Epithelial cell of esophagus (primary cell): Measurements from ENCODE around the genes ZNF177 and RDH8.

DNA sequence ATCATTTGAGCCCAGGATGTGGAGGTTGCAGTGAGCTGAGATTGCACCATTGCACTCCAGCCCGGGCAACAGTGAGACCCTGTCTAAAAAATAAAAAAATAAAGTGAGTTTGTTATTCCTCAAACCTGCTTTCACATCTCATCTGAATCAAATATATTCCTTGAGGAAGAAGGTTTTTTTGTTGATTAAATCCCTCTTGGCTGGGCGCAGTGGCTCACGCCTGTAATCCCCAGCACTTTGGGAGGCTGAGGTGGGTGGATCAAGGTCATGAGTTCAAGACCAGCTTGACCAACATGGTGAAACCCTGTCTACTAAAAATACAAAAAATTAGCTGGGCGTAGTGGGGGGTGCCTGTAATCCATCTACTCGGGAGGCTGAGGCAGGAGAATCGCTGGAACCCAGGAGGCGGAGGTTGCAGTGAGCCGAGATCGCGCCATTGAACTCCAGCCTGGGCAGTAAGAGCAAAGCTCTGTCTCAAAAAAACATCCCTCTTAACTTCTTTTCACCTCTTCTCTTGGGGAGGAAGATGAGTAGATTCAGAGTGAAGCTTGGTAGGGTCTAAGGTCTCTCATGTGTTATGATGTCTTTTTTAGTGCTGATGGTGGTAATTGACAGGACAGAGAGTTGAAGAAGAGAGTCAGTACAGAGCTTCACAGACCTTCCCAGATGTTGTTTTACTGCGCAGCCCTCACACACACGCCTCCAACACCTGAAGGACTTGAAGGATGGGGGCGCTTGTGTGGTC is 19.6 kb downstream of the HNRNPM start:
- RRBS = no CpG with 5 or more reads among the region's 13 CpGs

GRCh38 chr19:8475343-8476662 is 26.6 kb downstream of the PRAM1 start:
- RRBS = no CpG with 5 or more reads among the region's 18 CpGs

DNA sequence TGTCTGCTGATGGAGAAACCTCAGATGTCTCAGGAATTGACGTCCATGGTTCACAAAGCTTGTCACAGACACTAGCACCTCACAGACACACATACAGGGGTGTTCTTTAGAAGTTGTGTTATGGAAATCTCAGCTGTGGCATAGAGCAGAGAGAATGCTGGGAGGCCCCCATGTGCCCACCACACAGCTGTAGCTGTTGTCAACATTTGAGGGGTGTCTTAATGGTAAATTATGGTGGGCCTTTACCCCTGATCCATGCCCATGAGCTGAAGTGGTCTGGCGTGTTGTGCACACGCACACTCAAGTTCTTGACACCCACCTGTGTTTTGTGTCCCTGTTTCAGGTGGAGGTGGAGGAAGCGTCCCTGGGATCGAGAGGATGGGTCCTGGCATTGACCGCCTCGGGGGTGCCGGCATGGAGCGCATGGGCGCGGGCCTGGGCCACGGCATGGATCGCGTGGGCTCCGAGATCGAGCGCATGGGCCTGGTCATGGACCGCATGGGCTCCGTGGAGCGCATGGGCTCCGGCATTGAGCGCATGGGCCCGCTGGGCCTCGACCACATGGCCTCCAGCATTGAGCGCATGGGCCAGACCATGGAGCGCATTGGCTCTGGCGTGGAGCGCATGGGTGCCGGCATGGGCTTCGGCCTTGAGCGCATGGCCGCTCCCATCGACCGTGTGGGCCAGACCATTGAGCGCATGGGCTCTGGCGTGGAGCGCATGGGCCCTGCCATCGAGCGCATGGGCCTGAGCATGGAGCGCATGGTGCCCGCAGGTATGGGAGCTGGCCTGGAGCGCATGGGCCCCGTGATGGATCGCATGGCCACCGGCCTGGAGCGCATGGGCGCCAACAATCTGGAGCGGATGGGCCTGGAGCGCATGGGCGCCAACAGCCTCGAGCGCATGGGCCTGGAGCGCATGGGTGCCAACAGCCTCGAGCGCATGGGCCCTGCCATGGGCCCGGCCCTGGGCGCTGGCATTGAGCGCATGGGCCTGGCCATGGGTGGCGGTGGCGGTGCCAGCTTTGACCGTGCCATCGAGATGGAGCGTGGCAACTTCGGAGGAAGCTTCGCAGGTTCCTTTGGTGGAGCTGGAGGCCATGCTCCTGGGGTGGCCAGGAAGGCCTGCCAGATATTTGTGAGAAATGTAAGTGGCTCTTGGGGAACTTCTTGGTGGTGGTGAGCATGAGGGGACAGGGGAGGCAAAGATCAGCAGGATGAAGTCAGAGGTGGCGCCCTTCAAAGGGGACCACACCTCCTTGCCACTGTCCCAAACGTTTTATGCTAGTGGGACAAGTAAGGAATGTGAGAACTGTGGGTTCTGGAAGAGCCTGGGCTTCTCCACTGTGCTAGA is 16.7 kb downstream of the PRAM1 start:
- RRBS = no CpG with 5 or more reads among the region's 67 CpGs

GRCh38 chr19:8506754-8507231 is 4.4 kb upstream of the PRAM1 start:
- RRBS = no CpG with 5 or more reads among the region's 13 CpGs

DNA sequence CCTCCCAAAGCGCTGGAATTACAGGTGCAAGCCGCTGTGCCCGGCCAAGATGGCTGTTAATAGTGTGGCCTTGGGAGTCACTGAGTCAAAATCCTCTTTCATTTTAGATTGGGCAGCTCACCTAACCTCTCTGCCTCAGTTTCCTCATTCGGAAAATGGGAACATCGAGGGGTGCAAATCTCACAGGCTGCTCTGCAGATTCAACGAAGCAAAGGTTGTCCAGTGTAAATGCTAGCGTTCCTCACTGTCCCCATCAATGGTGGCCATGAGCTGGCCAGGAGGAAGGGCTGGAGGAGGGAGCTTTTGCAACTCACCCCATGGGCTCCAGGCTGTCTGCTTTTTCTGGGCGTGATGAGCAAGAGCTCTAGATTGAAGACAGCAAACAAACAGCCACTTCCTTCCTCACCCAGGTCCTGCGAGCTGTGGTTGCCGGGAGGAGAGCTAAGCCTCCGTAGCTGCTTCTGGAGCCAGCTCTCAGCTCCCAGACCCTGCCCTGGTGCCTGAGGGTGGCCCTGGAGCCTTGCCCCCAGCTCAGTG is 6.4 kb downstream of the MYO1F start:
- RRBS = no CpG with 5 or more reads among the region's 11 CpGs

GRCh38 chr19:9362854-9363475 is at the start of gene ZNF177:
Gene ZNF177, plus strand, starts transcription at chr19:9363013.
- RRBS = 4% methylated on average over 7 of the region's 38 CpGs

- RRBS = no CpG with 5 or more reads among the region's 8 CpGs
Measured at GRCh38 chr19:9537745-9538152, 696 bp downstream of the ZNF426 start.

GRCh38 chr19:9566693-9567432 is 17.4 kb downstream of the ZNF121 start:
- RRBS = no CpG with 5 or more reads among the region's 1 CpG

DNA sequence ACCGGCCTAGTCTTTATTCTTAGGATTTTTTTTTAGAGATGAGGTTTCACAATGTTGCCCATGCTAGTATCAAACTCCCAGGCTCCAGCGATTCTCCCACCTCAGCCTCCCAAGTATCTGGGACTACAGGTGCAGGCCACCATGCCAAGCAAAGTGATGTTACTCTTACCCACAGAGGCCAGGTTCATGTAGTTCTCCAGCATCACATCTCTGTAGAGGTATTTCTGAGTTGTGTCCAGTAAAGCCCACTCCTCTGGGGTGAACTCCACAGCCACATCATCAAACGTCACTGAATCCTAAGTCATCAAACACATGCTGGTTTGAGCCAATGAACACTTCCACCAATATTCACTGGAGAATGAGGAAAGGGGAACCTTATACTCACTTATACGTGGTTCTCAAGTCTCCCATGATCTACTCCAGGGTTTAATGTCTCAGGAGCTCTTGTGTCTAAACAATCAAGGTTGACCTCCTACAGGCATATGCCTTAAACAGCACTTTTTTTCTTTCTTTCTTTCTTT is 17.0 kb downstream of the ZNF562 start:
- RRBS = no CpG with 5 or more reads among the region's 4 CpGs

DNA sequence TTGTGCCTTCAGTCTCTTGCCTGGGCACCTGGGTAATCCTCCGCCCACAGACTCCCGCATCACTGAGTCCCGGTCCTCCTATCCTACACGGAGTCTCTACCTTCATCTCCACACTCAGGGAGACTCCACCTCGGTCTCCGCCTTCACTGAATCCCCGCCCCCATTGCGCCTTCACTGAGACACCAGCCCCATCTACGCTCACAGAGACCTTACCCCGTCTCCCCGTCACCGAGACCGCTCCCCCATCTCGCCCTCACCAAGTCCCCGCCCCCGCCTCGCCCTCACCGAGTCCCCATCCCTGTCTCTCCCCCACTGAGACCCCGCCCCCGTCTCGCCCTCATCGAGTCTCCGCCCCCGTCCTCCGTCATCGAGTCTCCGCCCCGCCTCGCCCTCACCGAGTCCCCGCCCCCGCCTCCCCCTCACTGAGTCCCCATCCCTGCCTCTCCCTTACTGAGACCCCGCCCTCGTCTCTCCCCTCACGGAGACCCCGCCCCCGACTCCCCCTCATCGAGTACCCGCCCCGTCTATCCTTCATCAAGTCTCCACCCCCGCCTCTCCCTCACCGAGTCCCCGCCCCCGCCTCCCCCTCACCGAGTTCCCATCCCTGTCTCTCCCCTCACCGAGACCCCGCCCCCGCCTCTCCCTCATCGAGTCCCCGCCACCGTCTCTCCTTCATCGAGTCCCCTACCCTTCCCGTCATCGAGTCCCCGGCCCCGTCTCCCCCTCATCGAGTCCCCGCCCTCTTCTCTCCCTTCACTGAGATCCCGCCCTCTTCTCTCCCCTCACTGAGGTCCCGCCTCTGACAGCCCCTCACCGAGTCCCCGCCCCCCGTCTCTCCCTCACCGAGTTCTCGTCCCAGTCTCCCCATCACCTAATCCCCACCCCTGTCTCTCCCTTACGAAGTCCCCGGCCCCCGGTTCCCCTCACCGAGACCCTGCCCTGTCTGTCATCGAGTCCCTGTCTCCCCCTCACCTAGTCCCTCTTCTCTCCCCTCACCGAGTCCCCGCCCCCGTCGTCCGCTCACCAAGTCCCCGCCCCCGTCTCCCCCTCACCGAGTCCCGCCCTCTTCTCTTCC is 23.3 kb upstream of the ZNF846 start:
- RRBS = no CpG with 5 or more reads among the region's 79 CpGs

- RRBS = no CpG with 5 or more reads among the region's 3 CpGs
Measured at GRCh38 chr19:9796009-9796567, 22.8 kb downstream of the FBXL12 start.

DNA sequence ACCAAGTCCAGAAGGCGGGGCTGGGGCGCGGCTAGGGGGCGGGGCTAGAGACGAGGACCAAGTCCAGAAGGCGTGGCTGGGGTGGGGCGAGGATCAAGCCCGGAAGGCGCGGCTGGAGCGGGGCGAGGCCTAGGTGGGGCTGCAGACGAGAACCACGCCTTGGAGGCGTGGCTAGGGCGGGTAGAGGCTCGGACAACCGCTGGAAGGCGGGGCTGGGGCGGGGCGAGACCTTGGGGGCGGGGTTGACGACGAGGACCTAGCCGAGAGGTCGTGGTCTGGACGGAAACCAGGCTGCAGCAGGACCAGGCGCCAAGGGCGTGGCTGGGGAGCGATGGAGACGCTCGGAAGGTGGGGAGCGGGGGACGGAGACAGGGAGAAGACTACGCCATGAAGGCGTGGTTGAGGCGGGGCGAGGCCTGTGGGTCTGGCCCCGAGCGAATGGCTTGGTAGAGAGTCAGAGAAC is 534 bp upstream of the FBXL12 start:
- RRBS = no CpG with 5 or more reads among the region's 40 CpGs

GRCh38 chr19:9858020-9858488 is 22.9 kb downstream of the PIN1 start:
- RRBS = no CpG with 5 or more reads among the region's 5 CpGs

- RRBS = 8% methylated on average over 11 of the region's 32 CpGs
Measured at GRCh38 chr19:9966404-9967102, 30.2 kb upstream of the OLFM2 start.

- RRBS = no CpG with 5 or more reads among the region's 16 CpGs
Measured at GRCh38 chr19:10000140-10000731, 10.1 kb downstream of the COL5A3 start.

- RRBS = 86% methylated on average over 4 of the region's 15 CpGs
Measured at GRCh38 chr19:10005898-10006868, 4.1 kb downstream of the COL5A3 start.

DNA sequence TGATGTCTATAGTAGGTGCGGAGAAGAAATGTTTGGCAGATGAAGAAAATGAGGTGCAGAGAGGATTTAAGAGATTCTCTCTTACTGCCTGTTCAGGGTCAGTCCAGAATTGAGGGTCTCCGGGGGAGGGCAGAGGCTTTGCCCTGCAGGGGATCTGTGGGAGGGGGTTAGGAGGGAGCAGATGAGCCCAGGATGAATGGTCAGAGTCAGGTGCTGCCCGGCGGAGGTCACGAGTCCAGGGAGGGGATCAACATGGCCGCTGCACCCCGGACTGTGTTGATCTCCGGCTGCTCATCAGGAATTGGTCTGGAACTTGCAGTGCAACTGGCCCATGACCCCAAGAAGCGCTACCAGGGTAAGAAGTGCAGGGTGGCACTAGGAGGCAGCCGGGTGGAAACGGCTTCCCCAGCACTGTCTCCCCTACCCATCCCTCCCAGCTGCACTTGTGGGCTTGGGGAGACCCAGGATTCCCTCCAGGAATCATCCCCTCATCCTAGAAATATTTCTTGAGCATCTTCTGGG is at the start of gene RDH8:
Gene RDH8 (plus strand): TSS at position 238 of the 522 bp plus-strand sequence.
- RRBS = 77% methylated on average over 6 of the region's 11 CpGs

GRCh38 chr19:10020354-10020698 is 7.0 kb downstream of the RDH8 start:
- RRBS = no CpG with 5 or more reads among the region's 3 CpGs

- RRBS = no CpG with 5 or more reads among the region's 15 CpGs
Measured at GRCh38 chr19:10104429-10105506, 1.4 kb upstream of the PPAN start.

DNA sequence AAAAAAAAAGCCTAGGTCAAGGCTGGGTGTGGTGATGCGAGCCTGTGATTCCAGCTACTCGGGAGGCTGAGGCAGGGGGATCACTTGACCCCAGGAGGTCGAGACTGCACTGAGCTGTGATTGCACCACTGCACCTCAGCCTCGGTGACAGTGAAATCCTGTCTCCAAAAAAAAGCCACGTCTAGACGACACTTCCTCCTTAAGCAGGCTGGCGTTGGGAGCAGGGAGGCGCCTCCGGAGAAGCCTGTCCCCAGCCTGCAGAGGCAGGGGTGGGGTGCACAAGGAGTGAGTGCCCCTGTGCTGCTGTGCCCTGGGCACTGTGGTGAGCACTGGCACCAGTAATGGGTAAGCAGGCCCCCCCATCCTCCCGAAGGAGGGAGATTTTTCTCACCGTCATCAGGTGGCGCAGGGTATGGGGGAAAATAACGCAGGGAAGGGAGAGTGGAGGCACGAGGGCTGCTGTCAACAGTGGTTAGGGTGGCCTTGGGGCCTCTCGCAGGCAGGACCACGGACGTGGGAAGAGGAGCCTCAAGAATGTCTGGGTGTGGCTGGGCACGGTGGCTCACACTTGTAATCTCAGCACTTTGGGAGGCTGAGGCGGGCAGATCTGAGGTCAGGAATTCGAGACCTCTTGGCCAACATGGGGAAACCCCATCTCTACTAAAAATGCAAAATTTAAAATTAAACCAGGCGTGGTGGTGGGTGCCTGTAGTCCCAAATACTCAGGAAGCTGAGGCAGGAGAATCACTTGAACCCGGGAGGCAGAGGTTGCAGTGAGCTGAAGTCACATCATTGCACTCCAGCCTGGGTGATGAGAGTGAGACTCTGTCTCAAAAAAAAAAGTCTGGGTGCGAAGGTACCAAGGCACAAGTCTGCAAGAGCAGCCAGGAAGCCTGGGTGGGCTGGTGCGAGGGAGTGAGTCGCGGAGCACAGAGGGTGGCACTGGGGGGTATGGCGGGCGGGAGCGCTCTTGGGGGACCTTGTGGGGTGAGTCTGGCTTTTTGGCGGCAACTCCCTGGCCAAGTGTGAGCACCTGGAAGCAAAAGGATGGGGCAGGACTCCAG is 950 bp downstream of the P2RY11 start:
- RRBS = no CpG with 5 or more reads among the region's 30 CpGs